Measurements from ENCODE around the genes THOC5, ZMAT5 and HORMAD2.

DNA sequence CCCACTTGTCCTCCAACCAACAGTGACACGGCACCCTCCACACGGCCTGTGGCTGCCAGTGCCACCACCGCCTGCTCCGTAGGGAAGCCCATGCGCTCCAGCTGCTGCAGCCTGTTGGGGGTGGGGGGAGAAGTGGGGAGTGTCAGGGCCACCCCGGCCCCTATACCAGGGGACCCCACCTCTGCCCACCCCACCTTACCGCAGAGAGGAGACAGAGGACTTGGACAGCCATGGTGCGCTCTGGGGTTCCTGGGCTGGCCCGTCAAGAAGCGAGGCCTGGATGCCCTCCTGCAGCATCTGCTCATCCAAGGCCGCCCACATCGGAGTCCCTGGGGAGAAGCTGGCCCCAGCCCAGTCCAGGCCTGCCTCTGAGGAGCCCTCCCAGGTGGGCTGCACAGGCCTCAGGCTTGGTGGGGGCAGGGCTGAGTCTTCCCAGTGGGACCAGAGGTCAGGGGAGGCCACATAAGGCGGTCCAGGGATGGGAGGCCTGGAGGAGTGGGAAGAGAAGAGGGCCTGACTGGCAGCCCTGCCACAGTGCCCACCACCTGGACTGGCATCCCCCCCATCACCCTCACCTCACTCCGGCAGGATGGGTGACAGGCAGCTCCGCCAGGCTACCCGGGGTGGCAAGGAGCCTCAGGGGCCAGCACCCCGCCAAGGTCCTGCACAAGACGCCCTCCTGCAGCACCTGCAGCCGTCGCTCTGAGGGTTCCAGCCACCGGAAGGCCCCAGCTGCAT, 7.5 kb downstream of the RHBDD3 start:
- RRBS, 2 experiments, result 91 to 100% methylated on average over 5 of the region's 21 CpGs

- RRBS, 2 experiments, result no CpG with 5 or more reads among the region's 15 CpGs
These were observed 2.5 kb downstream of the EWSR1 start for GRCh38 chr22:29270239-29271200.

DNA sequence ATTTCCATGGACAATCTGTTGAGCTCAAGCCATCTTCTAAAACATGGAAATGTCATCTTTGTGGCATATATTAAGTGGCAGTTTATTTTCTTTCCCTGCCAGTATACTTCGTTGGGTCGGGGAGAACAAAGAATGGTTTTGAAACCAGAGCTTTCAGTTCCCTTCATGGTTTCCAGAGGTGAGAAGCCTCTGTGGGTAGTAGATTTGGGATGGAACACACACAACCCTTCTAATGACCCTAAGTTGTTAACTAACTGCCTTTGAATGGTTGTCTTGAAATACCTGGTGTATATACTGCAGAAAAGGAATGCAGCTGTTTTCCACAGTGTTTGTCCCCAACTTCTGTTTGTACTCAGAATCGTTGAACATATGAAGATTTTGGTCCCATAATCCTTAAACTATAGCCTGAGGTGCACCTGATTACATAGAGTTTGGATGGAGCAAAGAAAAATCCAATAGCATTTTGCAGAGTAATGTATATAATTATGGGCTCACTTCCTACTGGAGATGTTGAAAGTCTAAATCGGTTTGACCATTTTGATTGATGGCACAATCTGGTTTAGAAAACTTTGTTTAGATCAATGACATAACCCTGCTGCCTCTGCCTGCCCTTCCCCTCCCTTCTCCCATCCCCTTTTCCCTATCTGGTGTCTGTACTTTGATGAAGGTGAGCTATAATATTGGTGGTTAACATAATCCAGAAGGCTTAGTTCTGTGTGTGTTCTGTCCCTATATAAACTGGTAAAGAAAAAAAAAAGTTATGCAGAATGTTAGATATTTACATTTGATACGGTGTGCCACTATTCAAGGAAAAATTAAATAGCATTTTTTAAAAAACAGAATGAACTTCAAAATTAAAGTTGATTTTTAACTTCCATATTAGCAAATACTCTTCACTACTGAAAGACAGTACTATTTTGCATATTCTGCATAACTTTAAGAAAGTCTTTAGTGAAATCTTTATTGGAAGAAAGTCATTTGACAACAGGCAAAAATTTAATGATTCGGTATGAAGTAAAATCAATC, 17.3 kb upstream of the GAS2L1 start:
- RRBS, 2 experiments, result no CpG with 5 or more reads among the region's 6 CpGs

GRCh38 chr22:29299154-29300371, 6.9 kb upstream of the GAS2L1 start:
- RRBS, 2 experiments, result 90 to 100% methylated on average over 3 of the region's 28 CpGs

- RRBS, 2 experiments, result no CpG with 5 or more reads among the region's 13 CpGs
These were observed 21.6 kb upstream of the RASL10A start for GRCh38 chr22:29337030-29337653.

- RRBS, 2 experiments, result no CpG with 5 or more reads among the region's 4 CpGs
These were observed 5.8 kb downstream of the AP1B1 start for GRCh38 chr22:29382439-29383112.

- RRBS, 2 experiments, result 1 to 2% methylated on average over 7 of the region's 47 CpGs
These were observed at the start of gene THOC5 for GRCh38 chr22:29553085-29554142. TSS of gene THOC5 (minus strand) at chr22:29553757.

- RRBS, 2 experiments, result no CpG with 5 or more reads among the region's 20 CpGs
These were observed 401 bp upstream of the NF2 start for GRCh38 chr22:29603013-29603450.

- RRBS, 2 experiments, result 93 to 94% methylated on average over 2 of the region's 8 CpGs
These were observed 13.6 kb downstream of the CABP7 start for GRCh38 chr22:29733338-29733855.

DNA sequence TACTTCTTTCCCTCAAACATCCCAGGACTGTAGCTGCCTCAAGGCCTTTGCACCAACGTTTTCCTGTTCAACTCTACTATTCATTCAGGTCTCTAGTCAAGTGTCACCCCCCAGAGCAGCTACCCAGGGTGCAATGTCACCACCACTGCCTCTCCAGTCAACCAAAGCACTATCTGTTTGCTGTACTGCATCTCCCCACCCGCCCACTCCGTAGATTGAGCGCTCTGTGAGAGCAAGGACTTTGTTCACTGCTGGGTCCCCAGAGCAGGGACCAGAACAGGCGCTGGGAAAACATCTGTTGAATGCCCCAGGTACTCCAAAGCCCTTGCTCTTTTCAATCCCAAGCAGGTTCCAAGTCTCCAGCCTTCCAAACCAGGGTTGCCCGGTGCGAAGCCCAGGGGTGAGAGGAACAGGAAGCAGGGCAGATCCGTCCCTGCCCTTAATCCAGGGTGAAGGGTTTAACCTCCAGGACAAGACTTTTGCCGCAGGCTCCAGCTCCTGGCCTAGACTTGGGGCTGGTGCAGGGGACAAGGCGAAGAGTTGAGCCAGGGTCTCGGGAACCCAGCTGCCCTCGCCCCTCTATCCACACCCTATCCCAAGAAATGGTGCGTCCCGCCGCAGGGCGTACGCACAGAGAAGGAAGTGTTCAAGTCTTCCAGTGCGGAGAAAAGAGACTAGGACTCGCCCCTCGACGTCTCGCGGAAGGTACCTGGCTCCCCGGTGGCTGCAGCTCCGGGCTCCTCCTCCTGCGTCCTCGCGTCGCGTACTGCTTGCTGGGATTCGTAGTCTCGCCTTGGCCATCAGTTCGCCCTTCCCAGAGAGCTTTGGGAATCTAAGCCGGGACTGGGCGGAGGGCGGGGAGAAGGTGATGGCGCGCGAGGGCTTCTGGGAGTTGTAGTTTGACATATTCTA, at the start of gene ZMAT5:
Gene ZMAT5, minus strand, starts transcription at position 768 of the 912 bp plus-strand sequence.
- RRBS, 2 experiments, result 0 to 2% methylated on average over 2 to 8 of the region's 39 CpGs

DNA sequence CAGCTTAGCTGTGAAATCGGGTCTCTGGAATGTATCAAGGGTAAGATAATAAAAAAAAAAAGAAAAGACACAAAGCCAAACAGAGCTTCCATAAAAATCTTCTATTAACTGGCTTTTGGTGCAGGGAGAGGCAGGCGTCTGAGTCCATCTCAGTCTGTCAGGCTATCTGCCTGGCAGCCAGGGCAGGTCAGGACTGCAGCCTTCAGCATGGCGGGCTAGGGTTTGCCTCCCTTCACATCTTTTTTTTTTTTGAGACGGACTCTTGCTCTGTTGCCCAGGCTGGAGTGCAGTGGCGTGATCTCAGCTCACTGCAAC, 28.7 kb downstream of the UQCR10 start:
- RRBS, 2 experiments, result no CpG with 5 or more reads among the region's 5 CpGs

GRCh38 chr22:29945397-29945947, 62.5 kb downstream of the MTMR3 start:
- RRBS, 2 experiments, result no CpG with 5 or more reads among the region's 5 CpGs

DNA sequence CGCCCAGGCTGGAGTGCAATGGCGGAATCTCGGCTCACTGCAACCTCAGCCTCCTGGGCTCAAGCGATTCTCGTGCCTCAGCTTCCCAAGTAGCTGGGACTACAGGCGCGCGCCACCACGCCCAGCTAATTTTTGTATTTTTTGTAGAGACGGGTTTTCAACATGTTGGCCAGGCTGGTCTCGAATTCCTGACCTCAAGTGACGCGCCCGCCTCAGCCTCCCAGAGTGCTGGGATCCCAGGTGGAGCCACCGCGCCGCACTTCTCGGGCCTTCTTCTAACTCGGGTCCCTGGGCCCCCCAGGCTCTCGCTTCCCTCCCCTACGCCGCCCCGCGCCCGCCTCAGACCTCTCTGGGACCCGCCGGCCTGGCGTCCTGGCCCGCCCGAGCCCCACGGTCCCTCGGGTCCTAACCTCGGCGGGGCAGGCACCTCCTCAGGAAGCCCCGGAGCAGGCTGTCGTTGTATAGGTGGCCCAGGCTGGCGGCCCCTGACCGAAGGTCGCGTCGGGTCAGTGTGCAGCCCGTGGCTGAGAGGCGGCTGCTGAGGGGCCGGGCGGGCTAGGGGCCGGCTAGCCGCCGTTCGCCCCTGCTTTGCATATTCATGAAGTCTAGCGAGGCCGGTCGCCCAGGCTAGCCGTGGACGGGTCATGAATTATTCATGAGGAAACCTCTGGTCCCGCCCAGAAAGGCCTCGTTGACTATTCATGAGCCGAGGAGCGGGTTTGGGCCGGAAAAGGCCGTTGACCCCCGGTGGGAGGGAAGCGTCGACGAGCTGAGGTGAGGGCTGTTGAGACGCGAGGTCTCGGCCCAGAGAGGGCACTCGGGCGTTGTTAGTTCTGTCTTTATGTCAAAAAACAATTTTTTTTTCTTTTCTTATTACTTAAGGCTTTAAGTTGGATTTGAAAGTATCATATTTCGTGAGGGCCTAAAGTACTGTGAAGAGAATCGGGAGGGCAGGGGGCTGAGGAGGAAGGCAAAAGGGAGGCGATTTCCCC, at the start of gene HORMAD2:
Gene HORMAD2, plus strand, starts transcription at position 747 of the 992 bp plus-strand sequence.
- RRBS, 2 experiments, result under 1 to 4% methylated on average over 15 to 20 of the region's 72 CpGs

- RRBS, 2 experiments, result no CpG with 5 or more reads among the region's 26 CpGs
These were observed 1.2 kb upstream of the LIF start for GRCh38 chr22:30247437-30248410.

DNA sequence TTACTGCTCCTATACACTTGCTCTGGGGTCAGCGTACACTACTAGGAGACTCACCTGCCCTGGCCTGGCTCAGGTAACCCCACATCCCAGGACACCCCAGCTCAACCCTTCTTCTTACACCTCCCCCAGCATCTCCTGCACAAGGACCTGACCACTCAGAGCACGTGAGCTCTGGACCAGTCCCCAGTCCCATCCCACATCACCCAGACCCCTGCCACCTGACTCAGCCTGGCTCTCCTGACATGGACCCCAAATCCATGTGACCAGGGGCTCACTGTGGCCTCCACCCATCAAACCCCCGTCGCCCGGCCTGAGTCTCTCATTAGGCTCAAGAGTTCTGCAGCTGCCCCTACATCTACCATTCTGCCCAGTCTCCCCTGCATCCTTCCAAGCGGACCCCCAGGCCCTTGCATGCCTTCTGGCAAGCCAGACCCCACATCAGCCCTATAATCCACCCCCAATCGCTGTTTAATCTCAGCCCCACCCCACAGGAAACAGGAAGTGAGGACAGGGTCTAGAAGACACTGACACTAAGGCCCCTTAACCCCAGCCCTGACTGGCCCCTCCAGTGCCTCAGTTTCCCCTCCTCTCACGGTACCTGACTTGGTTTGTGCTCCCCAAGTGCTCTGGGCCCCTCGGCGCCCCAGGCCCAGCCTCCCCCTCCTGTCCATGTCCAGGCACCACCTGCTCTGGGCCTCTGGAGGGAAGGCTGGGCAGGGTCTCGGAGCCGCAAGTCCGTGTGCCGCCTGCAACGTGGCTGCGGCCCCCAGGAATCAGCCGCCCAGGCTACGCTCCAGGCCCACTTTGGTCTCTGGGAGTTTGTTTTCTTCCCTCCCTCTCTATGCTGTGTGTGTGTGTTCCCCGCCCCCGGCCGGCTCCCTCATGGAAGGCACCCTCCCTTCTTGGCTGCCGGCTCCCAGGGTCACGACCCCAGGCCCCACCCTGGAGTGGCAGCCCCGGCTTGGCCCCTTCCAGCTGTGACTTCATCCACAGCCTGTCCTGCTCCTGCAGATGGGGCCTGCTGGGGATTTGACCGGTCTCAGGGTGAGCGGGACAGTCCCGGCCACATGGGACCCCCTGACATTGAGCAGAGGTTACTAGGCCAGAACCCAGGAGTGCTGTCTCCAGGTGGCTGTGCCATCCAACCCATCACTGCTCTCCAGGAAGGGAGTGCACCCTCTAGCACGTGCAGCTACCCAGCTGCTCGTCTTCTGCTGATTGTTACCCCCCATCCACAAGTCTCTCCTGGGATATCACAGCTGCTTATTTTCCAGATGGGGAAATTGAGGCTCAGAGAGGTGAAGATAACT, 2.3 kb upstream of the LIF start:
- RRBS, 2 experiments, result 35 to 85% methylated on average over 4 of the region's 29 CpGs

DNA sequence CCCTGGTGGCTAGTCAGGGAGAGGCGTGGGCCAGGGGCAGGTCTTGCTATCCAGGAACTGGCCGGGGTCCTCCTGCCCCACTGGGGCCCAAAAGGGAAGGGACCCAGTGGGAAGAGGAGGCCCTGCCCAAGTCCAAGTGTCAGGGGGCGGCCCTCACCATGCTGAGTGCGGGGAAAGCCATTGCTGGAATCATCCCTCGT, 2.4 kb downstream of the CASTOR1 start:
- RRBS, 2 experiments, result no CpG with 5 or more reads among the region's 5 CpGs

GRCh38 chr22:30296546-30297251, 7.4 kb upstream of the CASTOR1 start:
- RRBS, 2 experiments, result no CpG with 5 or more reads among the region's 7 CpGs

- RRBS, 2 experiments, result no CpG with 5 or more reads among the region's 7 CpGs
These were observed 4.2 kb upstream of the RNF215 start for GRCh38 chr22:30391147-30392169.

GRCh38 chr22:30404275-30404880, 7.6 kb downstream of the SEC14L2 start:
- RRBS, 2 experiments, result 98 to 100% methylated on average over 3 of the region's 7 CpGs

- RRBS, 2 experiments, result 0 to 3% methylated on average over 6 to 9 of the region's 29 CpGs
These were observed 1.5 kb upstream of the MTFP1 start for GRCh38 chr22:30424001-30424571.